Measurements from ENCODE around the gene CCDC32.

DNA sequence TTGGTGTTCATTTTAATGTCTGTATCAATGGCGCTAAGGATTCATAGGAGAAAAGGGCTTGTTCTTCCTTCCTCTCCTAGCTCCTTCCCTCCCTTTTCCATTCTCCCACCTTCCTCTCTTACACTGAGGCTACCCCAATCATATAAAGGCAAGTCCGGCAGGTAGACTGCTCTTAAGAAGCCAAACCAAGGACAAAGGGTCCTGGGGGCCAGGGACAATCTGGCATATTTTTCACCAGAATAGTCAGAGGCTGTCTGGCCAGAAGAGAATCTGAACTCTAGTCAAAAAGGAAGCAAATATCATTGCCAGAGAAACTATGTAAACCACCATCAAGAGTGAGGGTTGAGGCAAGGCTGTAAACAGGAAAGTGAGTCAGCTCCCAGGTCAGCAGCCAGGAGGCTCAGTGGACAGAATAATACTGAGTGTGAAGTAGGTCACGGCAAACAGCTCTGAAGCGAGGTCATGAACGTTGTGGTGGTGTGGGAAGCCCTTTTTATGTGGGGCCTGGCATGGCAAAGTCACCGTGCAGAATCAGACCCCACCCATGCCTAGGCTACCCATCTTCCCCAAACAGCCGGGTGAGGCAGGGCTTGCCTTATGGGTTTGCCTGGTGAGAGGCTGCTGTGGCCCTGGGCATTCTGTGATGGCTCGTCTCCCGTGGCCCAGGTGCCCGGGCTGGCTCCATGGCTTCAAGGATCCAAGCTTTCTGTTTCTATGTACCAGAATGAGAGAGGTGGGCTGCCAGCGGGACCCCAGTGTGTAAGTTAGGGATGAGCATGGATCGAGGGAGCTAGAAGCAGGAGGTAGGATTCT lies 43.9 kb downstream of the THBS1 start:
- PRO-cap, result no peak

DNA sequence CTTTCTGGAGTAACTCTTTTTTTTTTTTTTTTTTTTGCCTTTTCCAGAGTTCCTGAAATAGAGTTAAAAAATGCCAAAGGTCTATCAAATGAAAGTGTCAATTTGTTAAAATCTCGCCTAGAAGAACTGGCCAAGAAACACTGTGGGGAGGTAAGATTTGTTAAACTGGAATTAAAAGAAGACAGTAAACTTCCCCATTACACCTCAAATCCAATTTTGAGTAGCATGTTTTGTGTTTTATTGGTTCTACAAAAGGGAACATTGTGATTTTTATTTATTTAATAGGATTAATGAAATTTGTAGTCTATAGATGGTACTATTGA lies 9.4 kb downstream of the EIF2AK4 start:
- PRO-cap, result no peak

- PRO-cap, result no peak
These were observed 15.1 kb downstream of the EIF2AK4 start for GRCh38 chr15:39948938-39949419.

GRCh38 chr15:40040019-40040549 lies 1.1 kb upstream of the SRP14 start:
- PRO-cap, result bidirectional peak, plus-strand start at chr15:40040154, minus-strand start at chr15:40040175

GRCh38 chr15:40044431-40044938 lies 5.5 kb upstream of the SRP14 start:
- PRO-cap, result no peak

DNA sequence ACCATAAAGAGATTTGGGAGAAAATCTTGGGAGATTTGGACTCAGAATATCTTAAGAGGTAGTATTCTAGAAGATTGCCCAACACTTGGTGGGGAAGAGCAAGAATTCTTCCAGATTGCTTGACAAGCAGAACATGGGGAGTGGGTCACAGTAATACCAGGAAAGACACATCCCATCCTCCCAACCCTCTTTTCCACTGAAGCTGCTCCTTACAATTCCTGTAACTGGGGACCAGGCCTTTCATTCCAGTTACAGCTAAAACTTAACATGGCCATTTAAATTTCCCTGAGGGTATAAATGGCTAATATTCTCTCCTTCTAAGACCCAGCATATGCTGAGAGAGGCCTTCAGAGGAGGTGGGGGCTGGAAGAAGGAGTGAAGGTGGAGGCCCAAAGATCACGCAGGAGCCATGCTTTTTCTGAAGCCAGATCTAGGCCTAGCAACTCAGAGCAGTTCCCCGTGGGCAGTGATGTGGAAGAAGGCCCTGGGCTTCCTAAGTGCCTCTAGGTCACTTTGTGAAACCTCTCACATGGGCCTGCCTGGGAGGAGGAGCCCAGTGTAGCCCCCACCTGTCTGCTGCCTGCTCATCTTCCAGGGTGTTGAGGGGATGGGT lies 10.7 kb upstream of the SRP14 start:
- PRO-cap, result no peak

- PRO-cap, result no peak
These were observed 26.1 kb downstream of the BMF start for GRCh38 chr15:40082460-40083149.

- PRO-cap, result no peak
These were observed 16.8 kb downstream of the BMF start for GRCh38 chr15:40091550-40092636.

- PRO-cap, result no peak
These were observed 17.7 kb downstream of the PAK6 start for GRCh38 chr15:40256493-40257103.

DNA sequence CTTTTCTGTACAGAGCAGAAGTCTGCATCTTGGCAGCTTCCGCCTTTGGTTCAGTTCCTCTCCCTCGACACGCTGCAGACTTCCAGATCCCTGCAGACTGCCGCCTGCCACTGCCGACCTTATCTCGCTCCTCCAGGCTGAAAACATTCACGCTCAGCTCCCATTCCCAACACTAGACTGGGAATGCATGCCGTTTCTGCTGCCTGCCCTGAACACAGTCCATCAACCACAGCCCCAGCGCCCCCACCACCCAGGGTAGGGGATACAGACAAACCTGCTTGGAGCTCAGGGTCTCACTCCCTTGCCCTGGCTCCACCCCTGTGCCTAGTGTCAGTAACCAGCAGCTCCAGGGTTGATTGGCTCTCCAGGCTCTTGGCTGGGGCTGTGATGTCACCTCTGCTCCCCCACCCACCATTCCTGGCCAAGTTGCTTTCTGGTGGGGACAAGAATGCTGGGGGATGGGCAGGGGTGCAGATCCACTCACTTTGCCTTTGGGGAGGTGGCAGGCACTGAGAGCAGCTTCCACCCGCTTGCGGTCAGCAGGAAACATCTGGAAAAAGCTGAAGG lies 6.2 kb downstream of the PLCB2 start:
- PRO-cap, result no peak

- PRO-cap, result bidirectional peak, plus-strand start at chr15:40334312, minus-strand start at chr15:40334075
These were observed 6.8 kb downstream of the CCDC9B start for GRCh38 chr15:40333783-40334446.

DNA sequence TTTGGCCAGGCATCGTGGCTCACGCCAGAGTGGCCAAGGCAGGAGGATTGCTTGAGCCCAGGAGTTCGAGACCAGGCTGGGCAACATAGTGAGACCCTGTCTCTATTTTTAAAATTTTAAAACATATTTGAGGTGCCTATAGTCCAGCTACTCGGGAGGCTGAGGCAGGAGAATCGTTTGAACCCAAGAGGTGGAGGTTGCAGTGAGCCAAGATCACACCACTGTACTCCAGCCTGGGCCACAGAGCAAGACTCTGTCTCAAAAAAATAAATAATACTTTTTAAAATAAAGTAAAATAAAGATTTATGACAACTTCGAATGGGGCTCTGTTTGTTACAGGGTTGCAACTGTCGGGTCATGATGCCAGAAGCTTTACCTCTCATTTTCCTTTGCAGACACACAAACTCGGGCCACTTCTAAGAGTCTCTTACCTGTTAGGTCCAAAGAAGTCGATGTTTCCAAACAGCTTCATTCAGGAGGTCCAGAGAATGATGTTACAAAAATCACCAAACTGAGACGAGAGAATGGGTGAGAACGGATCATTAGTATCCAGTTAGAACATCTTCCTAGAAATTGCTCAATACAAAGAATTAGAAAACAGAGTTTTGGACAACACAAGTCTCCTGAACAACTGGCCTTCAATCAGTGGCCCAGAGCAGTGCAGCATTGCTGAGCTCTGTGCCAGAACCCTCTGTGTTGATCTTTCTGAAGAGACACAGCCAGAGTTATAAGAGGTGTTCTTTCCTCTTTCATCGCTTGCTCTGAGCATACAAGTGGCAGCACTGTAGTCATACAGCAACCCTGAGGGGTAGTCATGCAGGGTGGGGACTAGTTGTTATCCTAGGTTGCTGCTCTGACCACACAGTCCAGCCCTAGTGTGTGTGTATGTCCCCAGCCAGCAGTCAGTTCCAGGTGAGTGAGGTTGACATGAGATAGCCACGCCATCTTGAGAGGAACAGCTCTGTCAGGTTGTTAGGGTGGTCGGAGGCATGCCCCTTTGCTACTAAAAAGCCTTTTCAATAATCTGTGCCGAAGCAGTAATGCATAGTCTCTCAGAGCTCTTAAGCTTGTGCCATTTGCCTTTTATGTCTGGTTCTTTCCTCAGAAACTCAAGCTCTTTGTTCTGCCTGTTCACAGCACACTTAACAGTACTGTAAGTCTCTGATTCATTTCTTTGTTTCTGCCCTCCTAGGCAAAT lies 3.8 kb downstream of the KNSTRN start:
- PRO-cap, result no peak

GRCh38 chr15:40564222-40565427 lies at the start of gene CCDC32:
TSS of gene CCDC32 (minus strand) at chr15:40565042.
- PRO-cap, result bidirectional peak, plus-strand start at chr15:40564670, minus-strand start at chr15:40564585; bidirectional peak, plus-strand start at chr15:40564849, minus-strand start at chr15:40564789; bidirectional peak, plus-strand start at chr15:40565273, minus-strand start at chr15:40565011

GRCh38 chr15:40762945-40763652 lies 769 bp upstream of the GCHFR start:
- PRO-cap, result bidirectional peak, plus-strand start at chr15:40763619, minus-strand start at chr15:40763580

- PRO-cap, result no peak
These were observed 13.8 kb downstream of the SPINT1 start for GRCh38 chr15:40857607-40858096.

GRCh38 chr15:40949550-40950332 lies 3.5 kb upstream of the CHAC1 start:
- PRO-cap, result no peak

- PRO-cap, result no peak
These were observed 33.8 kb downstream of the CHAC1 start for GRCh38 chr15:40987064-40987483.

- PRO-cap, result no peak
These were observed 36.3 kb downstream of the INO80 start for GRCh38 chr15:41079657-41080284.

GRCh38 chr15:41115388-41115546 lies 813 bp downstream of the INO80 start:
- PRO-cap, result no peak

- PRO-cap, result no peak
These were observed 47.2 kb downstream of the OIP5 start for GRCh38 chr15:41285010-41285778.